T-cell (primary cell): ENCODE measurements around a stretch of chr11.

DNA sequence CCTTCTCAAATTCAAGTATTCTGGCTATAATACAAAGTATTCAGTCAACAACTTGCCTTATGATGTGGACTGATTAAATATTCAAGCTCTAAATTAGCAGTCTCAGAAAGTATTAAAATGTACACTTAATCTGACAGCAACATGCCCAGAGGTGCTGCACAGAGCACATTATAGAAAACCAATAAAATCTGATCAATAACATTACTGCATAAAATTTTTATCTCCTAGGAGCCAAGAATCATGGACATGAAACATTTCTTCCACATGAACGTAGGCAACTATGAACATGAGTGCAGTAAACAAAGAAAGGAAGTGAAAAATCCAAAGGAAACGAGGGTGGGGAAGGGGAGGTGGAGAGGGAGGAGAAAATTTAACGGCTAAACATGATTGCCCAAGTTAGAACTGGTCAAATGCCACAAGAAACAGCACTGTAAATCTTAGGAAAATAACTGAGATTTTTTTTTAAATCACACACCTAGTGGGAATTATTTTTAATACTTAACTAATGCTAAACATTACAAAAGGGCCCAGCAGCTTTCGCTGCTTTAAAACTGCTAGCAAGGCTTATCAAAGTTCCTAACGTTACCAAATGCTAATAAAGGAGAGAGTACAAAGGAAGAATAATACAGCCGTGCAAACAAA is 13.9 kb downstream of the NARS2 start:
- PRO-cap, 7 experiments, result no peak in any of the 7 experiments

GRCh38 chr11:78651193-78651423 is 76.4 kb upstream of the NARS2 start:
- PRO-cap, 7 experiments, result no peak in any of the 7 experiments

DNA sequence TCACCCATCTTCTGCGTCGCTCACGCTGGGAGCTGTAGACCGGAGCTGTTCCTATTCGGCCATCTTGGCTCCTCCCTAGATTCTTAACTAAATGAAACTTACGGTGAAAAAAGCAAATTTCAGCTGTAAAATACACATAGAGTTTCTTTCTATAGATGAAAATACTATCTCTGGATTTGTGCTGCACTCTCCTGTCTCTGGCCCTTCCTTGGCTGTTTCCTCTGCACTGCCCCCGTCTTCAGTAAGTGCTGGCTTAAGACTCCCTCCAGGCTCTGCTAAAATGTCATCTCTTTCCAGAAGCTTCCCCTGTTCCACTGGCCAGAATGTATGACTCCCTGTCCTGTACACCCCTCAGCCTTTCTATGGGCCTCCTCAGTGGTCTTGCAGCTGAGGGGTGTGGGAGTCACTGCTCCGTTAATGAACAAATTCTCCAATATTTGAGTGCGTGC is 109.1 kb upstream of the NARS2 start:
- PRO-cap, 7 experiments, result no peak in any of the 7 experiments

GRCh38 chr11:82960015-82960308 is 58.4 kb downstream of the DDIAS start:
- PRO-cap, 7 experiments, result peak in 1 of 7 experiments; most common plus-strand start chr11:82960160 (in 1)

DNA sequence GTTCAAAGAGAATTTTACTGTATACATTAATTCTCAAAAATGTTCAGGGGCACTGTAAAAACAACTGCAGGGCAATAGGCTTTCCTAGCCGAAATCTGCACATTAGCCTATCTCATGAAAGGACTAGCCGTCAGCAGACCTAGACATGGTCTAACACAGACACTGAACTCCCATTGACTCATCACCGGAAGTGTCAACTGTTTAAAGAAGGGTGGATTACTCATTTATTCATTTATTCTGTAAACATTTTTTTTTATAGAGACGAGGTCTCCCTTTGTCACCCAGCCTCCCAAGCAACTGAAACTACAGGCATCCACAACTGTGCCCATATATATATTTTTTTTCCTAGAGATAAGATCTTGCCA is 26.7 kb downstream of the RAB30 start:
- PRO-cap, 7 experiments, result peak in 2 of 7 experiments; most common minus-strand start position 175 of the sequence (in 2)

- PRO-cap, 7 experiments, result no peak in any of the 7 experiments
Observed at GRCh38 chr11:83089071-83089771, 17.5 kb upstream of the RAB30 start.

DNA sequence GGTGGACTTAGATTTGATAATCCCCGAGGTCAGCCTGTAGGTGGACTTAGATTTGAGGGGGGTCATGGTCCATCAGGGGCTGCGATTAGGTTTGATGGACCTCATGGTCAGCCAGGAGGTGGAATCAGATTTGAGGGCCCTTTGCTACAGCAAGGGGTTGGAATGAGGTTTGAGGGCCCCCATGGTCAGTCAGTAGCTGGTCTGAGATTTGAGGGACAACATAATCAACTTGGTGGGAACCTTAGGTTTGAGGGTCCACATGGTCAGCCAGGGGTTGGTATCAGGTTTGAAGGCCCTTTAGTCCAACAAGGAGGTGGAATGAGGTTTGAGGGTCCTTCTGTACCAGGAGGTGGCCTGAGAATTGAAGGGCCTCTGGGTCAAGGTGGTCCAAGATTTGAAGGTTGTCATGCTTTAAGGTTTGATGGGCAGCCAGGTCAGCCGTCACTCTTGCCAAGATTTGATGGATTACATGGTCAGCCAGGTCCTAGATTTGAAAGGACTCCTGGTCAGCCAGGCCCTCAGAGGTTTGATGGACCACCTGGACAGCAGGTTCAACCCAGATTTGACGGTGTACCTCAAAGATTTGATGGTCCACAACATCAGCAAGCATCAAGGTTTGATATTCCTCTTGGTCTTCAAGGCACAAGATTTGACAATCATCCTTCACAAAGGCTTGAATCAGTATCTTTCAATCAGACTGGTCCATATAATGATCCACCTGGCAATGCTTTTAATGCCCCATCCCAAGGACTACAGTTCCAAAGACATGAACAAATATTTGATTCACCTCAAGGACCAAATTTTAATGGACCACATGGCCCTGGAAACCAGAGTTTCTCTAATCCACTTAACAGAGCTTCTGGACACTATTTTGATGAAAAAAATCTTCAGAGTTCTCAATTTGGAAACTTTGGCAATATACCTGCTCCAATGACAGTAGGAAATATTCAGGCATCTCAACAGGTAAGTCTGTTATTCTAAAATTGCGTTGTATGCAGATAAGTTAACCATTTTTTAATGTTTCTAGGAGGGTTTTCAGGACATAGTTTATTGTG is 12.4 kb downstream of the PCF11 start:
- PRO-cap, 7 experiments, result peak in 1 of 7 experiments; most common plus-strand start position 305 of the sequence (in 1)

DNA sequence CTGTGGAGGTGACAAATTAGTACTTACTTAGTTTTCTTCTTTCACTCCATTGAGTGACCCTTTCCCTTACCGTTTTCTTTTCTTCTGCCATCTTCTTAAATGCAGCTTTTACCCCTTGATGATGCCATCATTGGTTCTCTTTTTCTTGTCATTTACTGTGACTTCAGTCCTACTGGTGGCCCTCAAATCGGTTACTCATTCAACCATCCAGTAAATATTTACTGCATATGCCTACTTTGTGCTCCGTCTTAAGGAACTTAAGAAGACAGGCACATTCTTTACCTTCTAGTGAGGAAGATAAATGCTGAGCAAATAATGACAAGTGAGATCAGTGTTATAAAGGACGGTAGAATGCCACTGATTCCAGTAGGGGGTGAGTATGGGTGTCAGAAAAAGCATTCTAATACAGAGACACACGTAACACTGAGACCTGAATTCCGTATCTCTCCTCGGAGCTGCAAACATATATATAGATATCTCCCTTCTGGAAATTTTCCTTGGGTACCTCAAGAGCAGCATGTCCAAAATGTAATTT is 1.6 kb downstream of the ANKRD42 start:
- PRO-cap, 7 experiments, result no peak in any of the 7 experiments

DNA sequence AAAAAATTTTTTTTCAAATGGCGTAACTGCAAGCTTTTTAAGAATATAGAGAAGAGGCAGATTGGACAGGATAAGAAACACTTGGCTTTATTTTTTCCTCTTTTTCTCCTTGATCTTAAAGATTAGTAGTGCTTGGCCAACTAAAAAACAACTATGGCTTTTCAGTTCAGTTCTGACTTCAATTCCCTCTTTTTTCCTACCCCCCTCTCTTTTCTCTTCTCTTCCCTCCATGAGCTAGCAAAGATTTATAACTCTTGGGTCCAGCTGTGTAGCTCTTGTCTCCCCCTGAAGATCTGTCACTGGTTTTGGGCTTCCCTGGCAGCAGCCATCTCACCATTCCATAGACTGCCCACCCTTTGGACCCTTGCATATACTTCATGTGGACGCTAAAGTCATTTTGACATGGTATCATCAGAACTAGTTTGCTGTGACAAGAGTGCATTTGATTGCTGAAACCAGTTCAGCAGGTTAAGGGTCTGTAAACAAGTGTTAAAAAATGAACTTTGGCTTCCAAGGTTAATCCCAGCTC is 29.8 kb downstream of the CCDC90B start:
- PRO-cap, 7 experiments, result no peak in any of the 7 experiments

GRCh38 chr11:84802532-84802733 is 824.7 kb downstream of the DLG2 start:
- PRO-cap, 7 experiments, result no peak in any of the 7 experiments

GRCh38 chr11:85574960-85575512 is 52.1 kb downstream of the DLG2 start:
- PRO-cap, 7 experiments, result no peak in any of the 7 experiments

- PRO-cap, 7 experiments, result no peak in any of the 7 experiments
Observed at GRCh38 chr11:85659295-85660132, 5.4 kb downstream of the CREBZF start.

- PRO-cap, 7 experiments, result no peak in any of the 7 experiments
Observed at GRCh38 chr11:85742924-85743481, 57.0 kb upstream of the CCDC89 start.

GRCh38 chr11:85950748-85951134 is 95.6 kb downstream of the CCDC83 start:
- PRO-cap, 7 experiments, result no peak in any of the 7 experiments

- PRO-cap, 7 experiments, result peak in 1 of 7 experiments; most common minus-strand start chr11:85951218 (in 1)
Observed at GRCh38 chr11:85951135-85952080, 96.2 kb downstream of the CCDC83 start.

- PRO-cap, 7 experiments, result no peak in any of the 7 experiments
Observed at GRCh38 chr11:85970719-85971597, 97.9 kb downstream of the PICALM start.

GRCh38 chr11:86054211-86054885 is 14.5 kb downstream of the PICALM start:
- PRO-cap, 7 experiments, result no peak in any of the 7 experiments

DNA sequence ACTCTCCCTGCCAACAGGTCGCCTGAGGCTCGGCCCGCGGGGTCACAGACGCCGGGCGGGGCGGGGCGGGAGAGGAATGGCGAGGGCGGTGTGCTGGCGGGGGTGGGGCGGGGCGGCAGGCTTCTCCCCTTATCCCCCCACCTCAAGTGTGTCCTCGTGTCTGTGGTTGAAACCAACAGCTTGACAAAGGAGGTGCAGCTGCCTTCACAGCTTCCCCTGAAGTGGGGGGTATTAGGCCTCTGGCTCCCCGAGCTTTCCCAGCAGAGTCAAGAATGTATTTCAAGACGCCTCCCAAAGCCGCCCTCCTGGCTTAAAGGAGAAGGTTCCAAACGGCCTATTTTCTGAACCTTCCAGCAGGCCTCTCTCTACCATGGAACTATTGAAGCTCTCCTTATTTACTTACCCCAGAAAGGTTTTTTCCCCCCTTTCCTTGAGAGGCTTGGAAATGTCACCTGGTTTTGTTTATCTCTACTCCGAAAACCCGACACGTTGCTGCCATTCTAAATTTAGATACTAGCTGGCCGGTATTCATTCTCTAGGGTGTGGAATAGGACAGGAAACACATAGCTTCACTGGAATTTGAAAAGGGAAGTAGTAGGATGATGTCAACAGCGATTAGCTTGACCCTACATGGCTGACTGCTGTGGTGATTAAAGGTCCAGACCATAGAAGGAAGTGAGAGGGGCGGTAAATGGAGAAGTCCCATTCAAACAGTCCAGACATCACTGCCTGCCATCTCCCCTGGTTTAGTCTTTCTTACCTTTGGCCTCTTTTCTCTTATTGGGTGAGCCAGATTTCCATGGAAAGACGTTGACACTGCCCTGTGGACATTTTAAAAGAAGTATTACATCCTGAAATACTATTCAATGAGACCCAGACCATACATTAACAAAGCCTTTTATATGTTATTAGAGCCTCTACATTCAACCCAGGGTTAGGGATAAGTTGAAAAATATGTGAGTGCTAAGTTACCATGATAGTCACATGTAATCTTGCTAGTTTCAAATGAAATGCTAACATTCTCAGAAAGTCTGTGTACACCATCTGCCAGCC is 759 bp upstream of the PICALM start:
- PRO-cap, 7 experiments, result peak in 7 of 7 experiments; most common plus-strand start position 47 of the sequence (in 7)

- PRO-cap, 7 experiments, result no peak in any of the 7 experiments
Observed at GRCh38 chr11:86116227-86116932, 47.5 kb upstream of the PICALM start.

GRCh38 chr11:86177228-86177683 is 67.3 kb upstream of the EED start:
- PRO-cap, 7 experiments, result no peak in any of the 7 experiments